ENCODE measurements around a stretch of chr16.

DNA sequence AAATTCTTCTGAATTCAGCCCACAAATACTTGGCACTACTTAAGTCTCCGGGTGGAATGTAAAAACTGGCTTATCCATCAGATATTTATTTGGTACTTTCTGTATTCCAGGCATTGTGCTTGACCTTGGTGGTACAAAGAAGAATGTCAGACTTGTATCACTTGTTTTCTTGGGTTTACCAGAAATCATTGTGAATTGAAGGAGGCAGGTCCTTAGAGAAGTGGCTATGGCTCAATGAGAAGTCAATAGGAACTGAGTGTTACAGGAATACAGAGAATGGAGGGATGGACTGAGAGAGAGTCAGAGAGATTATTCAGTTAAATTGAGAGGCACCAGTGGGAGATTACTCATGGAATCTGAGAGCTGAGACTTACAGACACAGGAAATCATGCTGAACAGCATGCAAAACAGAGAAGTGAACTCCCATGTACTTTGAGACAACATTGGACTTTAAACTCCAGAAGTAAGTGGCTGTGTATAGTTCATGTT lies 704.1 kb downstream of the CDH11 start:
- PRO-cap, result no peak

DNA sequence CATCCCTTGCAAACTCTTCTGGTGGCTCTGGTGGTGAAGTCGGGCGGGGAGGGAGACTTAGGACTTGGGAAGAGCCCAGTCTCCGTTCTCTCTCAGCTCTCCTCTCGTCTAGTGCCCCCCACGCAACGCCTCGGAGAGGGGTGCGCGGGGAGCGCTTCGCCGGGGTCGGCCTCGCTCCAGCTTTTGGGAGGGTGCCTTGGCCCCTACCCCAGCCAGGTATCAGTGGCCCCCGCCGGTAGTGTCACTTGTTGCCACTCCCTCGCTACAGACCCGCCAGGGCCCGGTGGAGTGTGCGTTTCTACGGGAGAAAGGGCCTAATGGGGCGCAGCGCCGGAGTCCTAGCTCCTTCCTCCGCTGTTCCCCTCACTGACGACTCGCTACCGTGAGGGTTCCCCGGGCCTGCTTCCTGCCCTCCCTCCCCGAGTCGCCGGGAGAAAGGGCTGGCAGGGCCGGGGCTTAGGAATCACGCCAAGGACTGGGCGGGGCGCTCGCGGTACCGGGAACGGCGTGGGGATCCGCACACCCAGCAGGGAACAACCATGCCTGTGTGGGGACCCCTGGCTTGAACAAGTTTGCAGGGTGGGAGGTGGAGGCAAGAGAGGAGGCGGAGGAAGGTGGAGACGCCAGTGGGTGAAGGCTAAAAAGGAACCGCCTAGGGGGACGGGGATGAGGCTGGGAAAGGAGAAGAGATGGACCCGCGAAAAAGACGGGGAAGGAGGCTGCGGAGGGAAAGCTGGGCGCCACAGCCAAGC lies 975 bp upstream of the CDH11 start:
- PRO-cap, result no peak

DNA sequence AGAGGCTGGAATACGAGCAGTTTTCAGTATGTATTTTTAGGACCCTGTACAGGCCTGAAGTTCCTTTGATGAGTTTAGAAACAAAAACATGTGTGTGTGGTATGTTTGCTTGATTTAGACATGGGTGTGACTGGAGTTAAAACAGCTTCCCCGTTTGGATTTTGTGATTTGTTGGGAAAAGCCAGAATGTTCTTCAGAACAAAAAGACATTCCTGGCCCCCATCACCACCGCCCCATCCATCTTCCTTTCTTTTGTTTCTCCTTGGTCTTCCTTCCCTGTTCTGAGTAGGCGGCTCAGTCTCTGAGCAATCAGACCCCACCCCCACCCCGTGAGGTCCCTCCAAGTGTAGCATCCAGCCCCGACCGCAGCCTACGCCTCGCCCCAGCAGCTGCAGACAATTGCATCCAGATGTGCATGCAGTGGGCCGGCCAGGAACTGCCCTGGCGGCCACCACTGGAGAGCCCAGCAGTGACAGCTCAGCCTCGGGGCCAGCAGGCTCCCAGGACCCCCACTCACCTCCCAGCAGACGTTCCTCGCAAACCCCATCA lies 100.0 kb upstream of the CDH5 start:
- PRO-cap, result no peak

GRCh38 chr16:66358865-66359617 lies 7.5 kb upstream of the CDH5 start:
- PRO-cap, result no peak

DNA sequence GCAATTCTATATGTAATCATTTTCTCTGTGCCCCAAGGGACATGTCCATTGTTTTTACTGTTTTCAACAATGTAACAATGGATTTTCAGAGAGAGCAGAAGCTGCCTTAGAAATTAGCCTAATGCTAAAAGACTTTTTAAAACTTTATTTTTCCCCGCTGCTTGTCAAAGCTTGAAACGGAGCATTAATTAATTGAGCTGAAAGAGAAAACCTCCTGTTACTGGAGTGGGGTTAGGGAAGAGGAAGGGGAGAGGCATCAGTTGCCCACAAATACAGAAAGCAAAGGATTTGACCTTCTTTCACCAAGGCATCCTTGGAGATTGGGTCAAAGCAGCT lies 26.9 kb upstream of the BEAN1 start:
- PRO-cap, result bidirectional peak, plus-strand start at position 69 of the sequence, minus-strand start outside the sequence; unidirectional peak, plus-strand start at position 174 of the sequence

GRCh38 chr16:66478641-66479283 lies 51.7 kb downstream of the BEAN1 start:
- PRO-cap, result no peak

DNA sequence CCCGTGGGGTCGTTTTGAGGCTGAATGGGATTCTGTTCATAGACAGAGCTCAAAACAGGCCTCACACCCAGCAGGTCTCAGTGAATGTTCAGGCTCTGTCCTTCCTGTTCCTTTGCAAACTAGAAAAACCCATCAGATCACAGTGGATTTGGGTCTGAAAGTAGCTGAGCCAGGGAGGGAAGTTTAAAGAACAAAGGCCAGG lies 32.6 kb downstream of the TK2 start:
- PRO-cap, result no peak

GRCh38 chr16:66517768-66518090 lies 32.2 kb downstream of the TK2 start:
- PRO-cap, result no peak

DNA sequence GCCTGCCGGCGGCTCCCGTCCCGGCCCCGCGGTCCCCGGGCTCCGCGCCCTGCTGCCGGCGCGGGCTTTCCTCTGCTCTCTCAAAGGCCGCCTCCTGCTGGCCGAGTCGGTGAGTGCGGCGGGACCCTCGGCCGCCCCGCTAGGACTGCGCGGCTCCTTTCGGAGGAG lies 224 bp downstream of the CMTM3 start:
- PRO-cap, result no peak

DNA sequence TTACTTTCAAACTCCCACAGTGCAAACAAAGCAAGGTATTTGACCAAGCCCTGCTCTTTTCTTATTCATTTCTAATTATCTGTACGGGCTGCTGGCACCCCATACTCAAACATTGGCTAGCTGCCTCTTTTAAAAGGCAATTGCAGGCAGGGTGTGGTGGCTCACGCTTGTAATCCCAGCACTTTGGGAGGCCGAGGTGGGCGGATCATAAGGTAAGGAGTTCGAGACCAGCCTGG lies 2.3 kb downstream of the CMTM4 start:
- PRO-cap, result no peak

DNA sequence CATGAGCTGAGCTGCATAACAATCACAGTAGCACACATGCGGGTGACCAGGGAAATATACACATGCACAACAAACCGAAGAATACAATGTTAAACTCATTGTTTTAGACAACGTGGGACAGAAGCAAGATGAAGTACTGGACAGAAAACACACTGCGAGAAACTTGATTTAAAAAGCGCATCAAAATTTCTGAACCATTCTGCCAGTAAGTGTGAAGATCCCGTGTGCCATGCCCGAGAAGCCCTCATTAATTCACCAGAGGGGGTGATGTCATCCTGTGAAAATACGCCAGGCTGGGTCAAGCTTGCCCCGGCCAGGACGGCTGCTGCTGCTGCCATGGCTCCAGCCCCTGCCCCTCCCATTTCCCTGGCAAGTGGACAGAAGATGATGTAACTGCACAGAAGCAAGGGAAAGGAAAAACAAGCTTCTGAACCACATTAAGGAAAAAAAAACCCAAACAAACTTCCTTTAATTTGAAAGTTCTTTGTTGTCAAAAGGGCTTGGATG lies 10.0 kb downstream of the DYNC1LI2 start:
- PRO-cap, result no peak

GRCh38 chr16:66872906-66873797 lies 7.2 kb upstream of the PDP2 start:
- PRO-cap, result bidirectional peak, plus-strand start at chr16:66873466, minus-strand start at chr16:66873253

- PRO-cap, result no peak
Observed at GRCh38 chr16:66902822-66903614, 15.7 kb downstream of the CDH16 start.

DNA sequence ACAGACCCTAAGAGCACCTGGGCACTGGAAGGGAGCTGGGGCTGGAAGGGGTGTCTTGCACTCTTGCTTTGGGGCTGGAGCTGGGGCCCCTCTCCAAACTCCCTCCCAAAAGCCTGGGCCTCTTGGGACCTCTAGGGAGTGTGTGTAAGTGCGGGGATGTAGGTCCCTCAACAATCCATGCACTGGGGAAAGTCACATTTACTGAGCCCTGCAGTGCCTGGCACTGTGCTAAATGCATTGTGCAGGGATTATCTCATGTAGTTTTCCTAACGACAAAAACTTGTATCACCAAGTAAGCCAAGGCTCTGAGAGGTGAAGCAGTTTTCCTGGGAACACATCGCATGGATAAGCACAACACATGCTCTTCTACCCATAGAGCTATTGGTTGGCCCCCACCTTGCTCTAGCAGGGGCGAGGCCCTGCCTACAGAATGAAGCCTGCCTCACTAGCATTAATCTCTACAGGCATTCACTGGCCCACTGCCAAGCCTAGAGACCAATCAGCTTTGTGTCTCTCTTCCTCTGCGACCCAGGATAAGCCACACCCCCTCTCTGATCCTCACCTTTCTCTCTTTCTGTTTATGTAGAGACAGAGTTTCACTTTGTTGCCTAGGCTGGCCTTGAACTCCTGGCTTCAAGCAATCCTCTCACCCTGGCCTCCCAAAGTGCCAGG lies 13.1 kb downstream of the CDH16 start:
- PRO-cap, result no peak

DNA sequence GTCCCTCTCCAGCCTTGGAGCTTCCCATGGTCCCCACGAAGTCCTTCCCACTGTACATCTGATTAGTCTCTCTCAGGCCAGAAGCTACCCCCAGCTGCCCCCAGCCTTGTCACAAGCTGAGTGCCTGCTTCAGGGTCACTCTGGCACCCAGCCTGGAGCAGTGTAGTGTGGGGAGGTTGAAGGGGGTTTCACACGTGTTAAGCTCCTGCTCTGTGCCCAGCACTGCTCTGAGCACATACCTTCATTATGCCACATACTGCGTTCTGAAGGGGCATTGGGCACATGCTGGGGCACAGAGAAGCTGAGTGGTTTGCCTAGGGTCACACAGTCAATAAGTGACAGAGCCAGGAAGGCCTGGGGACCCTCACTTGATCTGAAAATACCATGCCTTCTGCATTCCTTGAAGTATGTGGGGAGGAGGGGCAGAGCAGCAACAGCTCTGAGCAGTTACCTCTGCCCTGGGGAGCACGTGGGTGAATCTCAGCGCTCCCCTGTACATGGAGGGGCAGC lies 1.3 kb upstream of the CDH16 start:
- PRO-cap, result no peak

GRCh38 chr16:67036367-67036918 lies 7.5 kb downstream of the CBFB start:
- PRO-cap, result no peak

DNA sequence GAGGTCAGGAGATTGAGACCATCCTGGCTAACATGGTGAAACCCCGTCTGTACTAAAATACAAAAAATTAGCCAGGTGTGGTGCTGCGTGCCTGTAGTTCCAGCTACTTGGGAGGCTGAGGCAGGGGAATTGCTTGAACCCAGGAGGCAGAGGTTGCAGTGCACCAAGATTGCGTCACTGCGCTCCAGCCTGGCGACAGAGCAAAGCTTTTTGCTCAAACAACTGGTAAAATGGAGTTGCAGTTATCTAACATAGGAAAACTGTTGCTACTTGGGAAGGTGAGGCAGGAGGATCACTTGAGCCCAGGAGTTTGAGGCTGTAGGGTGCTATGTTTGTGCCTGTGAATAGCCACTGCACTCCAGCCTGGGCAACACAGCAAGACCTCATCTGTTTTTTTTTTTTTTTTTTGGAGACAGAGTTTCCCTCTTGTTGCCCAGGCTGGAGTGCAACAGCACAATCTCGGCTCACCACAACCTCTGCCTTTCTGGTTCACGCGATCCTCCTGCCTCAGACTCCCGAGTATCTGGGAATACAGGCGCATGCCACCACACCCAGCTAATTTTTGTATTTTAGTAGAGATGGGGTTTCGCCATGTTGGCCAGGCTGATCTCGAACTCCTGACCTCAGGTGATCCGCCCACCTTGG lies 14.3 kb upstream of the PHAF1 start:
- PRO-cap, result no peak

DNA sequence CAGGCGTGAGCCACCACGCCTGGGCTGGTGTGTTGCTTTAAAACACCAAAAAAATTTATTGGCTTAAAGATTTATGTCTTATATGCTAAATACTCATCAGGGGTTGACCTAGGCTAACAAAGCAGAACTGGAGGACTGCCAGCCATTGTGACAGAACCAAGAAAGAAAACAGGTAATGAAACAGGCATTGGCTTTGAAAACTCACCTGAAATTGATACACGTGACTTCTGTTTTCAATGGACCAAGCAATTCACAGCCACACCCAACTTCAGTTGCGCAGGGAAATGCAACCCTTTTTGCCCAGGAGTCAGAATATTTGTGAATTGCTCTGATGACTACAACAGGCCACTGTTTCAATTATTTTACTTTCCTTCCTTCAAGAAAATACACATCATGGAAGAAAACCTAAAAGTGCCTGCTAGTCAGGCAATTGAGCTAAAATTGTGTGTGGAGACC lies 4.8 kb upstream of the PHAF1 start:
- PRO-cap, result no peak

- PRO-cap, result no peak
Observed at GRCh38 chr16:67116498-67117166, 6.9 kb downstream of the PHAF1 start.

- PRO-cap, result no peak
Observed at GRCh38 chr16:67148890-67150027, 1.5 kb downstream of the B3GNT9 start.